Temporal lobe (tissue), 2 donors: ENCODE measurements around a stretch of chr20.

GRCh38 chr20:47950461-47951119 lies 165.3 kb upstream of the SULF2 start:
- RAMPAGE, long total RNA = no peak

DNA sequence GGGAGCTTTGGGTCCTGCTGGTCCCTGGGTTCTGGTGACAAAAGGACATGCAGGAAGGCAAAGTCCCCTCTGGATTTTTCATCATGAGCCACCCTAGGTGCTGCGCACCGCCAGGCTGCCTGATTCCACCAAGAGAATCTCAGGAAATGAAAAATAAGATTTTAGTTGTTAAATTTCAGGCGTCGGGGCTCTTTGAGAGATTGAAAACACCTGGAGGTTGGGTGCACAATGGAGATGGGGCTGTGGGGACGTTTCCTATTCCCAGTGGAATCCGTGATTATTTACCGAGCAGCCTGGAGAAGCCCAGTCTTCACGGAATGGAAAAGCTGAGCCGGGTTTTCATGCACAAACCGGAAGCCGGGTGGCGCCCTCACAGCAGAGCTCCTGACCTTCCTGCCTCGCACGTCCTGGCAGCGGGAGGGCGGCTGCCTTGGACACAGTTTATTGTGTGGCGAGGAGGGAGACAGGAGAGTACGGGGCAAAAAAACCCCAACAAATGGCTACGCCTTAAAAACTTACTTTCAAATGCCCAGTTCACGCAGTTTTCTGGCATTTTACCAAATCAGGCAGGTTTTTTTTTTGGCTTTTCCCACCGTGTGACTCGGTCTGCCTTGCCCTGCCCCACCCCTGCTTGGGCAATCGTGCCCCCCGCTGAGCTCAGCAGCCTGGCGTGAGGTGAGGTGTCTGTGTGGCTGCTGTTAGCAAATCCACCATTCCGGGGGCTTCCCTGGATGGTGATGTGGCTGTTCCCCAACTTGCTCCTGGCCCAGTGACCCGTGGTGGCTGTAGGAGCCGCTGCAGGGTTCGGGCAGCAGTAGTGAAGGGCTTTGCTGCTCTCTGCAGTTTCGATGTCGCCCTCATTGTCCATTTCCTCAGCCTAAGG lies 187.0 kb upstream of the SULF2 start:
- RAMPAGE, long total RNA = no peak

- RAMPAGE, long total RNA = no peak
Observed at GRCh38 chr20:48112320-48112707, 327.0 kb upstream of the SULF2 start.

DNA sequence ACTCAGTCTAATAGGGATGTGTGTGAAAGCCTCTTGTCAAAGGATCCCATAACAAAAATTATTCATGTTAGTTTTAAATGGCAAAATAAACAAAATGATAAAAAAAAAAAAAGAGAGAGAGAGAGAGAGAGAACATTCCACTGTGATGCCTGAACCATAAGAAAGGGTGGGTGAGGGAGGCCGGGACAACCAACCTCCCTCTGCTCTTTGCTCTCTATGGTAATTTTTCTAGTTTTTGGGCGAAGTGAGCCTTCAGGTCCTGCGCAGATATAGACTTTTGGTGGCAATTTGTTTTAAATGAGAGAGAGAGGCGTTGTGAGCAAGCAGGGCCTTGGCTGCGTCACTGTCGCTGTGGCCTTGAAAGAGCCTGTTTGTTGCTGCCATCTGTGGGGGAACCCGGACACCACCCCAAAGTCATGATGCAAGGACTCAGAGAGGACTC lies 462.5 kb upstream of the SULF2 start:
- RAMPAGE, long total RNA = no peak

DNA sequence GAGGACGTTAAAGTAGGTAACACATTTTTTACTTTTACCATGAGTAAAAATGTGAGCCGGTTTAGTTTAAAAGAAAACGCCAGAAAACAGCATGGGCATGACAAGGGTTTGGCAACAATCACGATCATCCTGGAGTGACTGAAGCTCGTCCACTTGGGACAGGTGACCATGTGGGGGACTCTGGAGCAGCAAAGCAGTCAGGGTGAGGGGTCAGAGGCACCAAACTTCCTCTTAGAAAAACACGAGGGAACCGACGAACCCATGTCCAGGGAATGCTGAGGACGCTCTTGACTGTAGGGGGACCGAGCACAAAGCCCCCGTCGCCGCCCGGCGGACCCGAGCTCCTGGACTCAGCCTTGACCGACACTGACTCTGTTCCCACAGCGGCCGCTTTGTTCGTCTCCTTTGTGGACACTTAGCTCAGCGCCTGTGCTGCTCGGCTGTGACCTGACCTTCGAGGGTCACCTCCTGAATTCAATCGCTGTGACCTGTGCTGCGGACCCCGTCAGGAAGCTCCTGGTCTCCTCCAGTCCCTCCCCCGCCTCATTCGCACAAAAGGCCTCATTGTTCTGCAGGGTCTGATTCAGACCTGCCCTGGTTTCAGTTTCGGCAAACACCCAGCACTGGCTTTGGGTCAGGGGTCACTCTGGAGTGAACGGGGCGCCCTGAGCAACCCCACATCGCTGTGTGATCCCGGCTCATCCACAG lies 454.9 kb downstream of the PREX1 start:
- RAMPAGE, long total RNA = no peak

DNA sequence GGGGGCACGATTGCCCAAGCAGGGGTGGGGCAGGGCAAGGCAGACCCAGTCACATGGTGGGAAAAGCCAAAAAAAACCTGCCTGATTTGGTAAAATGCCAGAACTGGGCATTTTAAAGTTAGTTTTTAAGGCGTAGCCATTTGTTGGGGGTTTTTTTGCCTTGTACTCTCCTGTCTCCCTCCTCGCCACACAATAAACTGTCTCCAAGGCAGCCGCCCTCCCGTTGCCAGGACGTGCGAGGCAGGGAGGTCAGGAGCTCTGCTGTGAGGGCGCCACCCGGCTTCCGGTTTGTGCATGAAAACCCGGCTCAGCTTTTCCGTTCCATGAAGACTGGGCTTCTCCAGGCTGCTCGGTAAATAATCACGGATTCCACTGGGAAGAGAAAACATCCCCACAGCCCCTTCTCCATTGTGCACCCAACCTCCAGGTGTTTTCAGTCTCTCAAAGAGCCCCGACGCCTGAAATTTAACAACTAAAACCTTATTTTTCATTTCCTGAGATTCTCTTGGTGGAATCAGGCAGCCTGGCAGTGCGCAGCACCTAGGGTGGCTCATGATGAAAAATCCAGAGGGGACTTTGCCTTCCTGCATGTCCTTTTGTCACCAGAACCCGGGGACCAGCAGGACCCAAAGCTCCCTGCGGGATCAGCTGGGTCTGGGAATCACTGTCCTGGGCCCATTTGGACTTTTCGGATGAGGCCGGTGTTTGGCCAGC lies 453.4 kb downstream of the PREX1 start:
- RAMPAGE, long total RNA = no peak

DNA sequence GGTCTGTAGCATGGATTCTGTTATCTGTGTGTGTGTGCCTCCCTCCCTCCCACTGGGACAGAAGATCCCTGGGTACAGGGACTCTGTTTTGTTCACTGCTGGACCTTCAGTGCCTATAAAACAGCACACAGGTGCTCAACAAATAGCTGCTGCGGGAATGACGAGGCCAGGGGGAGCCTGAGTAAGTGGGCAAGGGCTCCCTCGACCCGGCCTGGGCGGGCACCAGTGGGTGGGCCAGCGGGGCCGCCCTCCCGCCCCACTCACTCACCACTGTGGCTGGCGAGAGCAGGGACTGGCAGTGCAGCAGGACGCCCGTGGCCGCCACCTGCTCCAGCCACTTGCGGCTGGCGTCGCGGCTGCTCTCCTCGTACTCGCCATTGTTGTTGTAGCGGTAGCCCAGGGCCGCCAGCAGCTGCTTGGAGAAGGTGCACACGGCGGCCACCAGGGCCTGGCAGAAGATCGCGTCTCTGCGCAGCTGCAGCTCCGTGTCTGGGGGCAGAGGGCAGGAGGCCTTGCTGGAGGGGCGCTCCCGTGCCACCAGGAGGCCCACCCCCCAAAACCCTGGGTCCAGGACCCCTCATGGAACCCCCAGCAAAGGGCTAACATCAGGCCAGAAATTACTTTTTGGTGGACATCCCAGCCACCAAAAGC lies 191.5 kb downstream of the PREX1 start:
- RAMPAGE, long total RNA = no peak

GRCh38 chr20:48647415-48648195 lies 180.2 kb downstream of the PREX1 start:
- RAMPAGE, long total RNA = no peak

DNA sequence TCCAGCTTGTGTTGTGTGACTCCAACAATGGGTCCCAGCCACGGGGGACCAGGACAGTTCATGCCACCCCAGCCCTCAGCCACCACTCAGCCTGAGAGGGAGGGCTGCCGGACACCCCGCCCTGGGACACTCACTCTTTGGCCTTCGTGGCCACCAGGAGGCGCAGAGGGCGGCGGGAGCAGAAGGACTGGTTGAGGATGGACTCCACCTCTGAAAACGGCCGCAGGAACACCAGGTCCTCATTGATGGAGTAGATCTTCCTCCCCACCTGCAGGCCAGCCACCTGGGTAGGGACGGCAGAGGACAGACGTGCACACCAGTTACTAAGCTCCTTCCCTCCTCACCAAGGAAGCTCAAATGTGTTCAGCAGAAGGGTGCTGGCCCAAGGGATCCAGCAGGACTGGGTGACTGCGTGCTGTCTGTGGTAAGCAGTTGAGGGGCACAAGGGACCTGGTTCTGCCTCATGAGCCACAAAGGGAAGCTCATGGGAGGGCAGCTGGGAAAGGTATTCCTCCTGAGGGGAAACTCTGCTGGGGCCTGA lies 170.8 kb downstream of the PREX1 start:
- RAMPAGE, long total RNA = no peak

DNA sequence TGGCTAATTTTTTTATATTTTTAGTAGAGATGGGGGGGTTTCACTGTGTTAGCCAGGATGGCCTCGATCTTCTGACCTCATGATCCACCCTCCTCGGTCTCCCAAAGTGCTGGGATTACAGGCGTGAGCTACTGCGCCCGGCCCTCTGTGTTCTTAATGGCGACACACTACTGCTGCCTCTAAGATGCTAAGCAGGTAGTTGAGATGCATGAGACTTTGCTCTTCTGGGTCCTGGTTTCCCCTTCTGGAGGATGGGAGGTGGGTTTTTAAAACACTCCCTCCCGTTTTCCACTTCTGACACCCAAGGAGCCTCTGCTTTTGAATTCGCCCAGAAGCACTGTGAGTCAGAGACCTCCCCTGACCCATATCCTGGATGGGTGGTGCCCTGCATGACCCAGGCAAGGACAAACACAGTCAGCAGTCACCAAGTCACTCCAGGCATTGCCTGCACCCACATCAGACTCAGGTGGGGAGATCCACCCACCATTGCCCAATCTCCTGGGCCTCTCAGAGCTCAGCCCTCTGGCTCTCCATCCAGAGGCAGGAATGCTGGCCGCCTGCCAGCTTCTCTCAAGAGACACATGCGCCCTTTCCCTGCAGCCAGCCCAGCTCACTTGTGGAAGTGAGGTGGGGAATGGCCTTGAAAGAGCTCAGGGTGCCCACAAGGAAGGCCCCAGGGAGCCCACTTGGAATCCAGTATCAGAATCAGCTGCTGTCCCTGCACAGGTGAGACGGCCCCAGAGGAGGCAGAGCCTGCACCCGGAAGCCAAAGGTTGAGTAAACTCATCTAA lies 130.1 kb downstream of the PREX1 start:
- RAMPAGE, long total RNA = no peak

- RAMPAGE, long total RNA = no peak
Observed at GRCh38 chr20:48702141-48702711, 125.6 kb downstream of the PREX1 start.

- RAMPAGE, long total RNA = no peak
Observed at GRCh38 chr20:48706813-48707479, 120.9 kb downstream of the PREX1 start.

DNA sequence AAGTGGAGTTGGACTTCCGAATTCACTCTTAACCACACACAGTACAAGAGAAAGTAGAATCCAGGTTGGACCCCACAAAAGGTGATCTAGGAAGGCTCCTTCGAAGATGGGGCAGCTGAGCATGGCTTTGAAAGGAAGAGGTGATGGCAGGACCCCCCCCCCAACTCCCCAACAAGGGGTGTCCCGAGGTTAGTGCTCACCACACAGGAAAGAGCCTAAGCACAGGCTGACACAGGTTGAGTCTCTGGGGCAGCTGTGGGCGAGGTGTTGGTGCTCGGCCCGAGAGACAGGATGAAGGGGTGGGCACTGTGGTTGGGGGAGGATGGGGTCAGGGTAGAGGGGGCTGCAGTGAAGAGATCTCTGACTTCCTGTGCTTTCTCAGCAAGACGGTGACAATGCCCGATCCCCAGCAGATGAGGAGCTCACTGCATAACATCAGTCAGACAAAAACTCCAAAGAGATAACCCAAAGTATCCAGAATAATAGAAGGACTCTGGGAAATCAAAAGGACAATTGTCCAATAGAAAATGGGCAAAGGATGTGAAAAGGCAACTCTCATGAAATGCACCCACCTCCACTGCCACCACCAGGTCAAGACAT lies 108.5 kb downstream of the PREX1 start:
- RAMPAGE, long total RNA = no peak

- RAMPAGE, long total RNA = no peak
Observed at GRCh38 chr20:48721188-48721808, 106.5 kb downstream of the PREX1 start.

- RAMPAGE, long total RNA = no peak
Observed at GRCh38 chr20:48736389-48737076, 91.3 kb downstream of the PREX1 start.

DNA sequence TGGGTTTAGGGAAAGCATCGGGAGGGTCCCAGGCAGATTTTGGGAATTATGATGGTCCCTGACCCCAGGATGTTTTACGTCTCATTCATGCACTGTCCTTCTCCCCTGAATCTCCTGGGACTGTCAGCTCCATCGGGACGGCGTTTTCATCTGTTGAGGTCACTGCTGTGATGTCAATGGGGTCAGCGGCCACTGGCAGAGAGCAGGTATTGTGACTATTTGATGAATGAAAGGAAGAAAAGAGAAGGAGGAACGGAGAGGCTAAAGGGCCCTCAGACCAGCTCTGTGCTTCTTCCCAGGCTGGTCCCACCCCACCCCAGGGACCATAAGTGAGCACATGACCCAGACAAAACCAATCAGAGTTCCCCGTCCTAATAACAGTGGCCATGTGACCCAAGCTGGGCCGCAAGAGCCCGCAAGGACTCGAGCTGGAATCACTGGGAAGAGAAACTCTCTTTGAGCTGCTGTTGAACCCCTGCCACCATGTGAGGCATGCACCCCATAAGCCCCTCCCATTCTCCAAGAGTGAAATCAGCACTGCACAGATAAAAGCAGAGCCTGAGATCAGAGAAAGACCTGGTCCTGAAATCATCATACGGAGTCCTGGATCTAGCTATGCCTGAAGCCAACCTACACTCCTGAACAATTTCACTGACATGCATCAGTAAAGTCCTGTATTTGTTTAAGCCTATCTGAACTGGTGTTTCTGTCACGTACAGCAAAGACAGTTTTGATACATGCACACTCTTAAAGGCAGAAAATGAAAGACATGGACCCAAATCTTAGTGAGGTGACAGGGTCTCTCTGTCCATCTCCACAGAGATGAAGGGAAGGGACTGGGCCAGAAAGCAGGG lies 90.3 kb downstream of the PREX1 start:
- RAMPAGE, long total RNA = no peak

- RAMPAGE, long total RNA = no peak
Observed at GRCh38 chr20:48738423-48739346, 89.1 kb downstream of the PREX1 start.

- RAMPAGE, long total RNA = no peak
Observed at GRCh38 chr20:48773803-48774627, 53.8 kb downstream of the PREX1 start.

- RAMPAGE, long total RNA = no peak
Observed at GRCh38 chr20:48783490-48784340, 44.1 kb downstream of the PREX1 start.

DNA sequence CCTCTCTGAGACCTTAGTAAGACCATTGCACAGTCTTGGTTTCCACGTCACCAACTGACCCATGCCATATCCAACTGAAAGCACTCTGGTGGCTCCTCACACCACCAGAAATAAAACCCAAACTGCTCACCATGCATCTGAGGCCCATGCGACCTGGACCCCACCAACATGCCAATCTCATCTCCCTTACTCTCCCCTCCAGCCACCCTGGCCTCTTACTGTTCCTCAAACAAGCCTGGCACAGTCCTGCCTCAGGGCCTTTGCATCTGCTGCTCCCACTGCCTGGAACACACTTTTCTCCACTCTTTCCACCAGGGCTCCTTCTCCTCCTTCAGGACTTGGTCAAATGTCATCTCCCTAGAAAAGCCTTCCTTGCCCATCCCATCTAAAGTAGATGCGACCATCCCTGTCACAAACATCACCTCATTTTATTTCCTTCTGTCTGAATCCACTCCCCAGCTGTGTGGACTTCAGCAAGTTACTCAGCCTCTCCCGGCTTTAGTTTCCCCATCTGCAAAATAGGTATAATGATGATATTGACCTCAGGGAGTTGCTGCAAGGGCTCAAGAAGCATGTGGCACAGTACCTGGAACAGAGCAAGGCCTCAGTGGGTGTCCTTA lies 8.6 kb downstream of the PREX1 start:
- RAMPAGE, long total RNA = no peak